Fibroblast of the aortic adventitia (primary cell): ENCODE measurements around a stretch of chr10.

GRCh38 chr10:82203775-82204269 is 328.8 kb downstream of the NRG3 start:
- CAGE, long polyA plus RNA, result no peak

- CAGE, long polyA plus RNA, result no peak
Measured at GRCh38 chr10:83539675-83540385, 599.5 kb upstream of the GHITM start.

GRCh38 chr10:84195928-84196596 is 1.7 kb downstream of the CDHR1 start:
- CAGE, long polyA plus RNA, result no peak

- CAGE, long polyA plus RNA, result no peak
Measured at GRCh38 chr10:84200926-84201619, 6.7 kb downstream of the CDHR1 start.

DNA sequence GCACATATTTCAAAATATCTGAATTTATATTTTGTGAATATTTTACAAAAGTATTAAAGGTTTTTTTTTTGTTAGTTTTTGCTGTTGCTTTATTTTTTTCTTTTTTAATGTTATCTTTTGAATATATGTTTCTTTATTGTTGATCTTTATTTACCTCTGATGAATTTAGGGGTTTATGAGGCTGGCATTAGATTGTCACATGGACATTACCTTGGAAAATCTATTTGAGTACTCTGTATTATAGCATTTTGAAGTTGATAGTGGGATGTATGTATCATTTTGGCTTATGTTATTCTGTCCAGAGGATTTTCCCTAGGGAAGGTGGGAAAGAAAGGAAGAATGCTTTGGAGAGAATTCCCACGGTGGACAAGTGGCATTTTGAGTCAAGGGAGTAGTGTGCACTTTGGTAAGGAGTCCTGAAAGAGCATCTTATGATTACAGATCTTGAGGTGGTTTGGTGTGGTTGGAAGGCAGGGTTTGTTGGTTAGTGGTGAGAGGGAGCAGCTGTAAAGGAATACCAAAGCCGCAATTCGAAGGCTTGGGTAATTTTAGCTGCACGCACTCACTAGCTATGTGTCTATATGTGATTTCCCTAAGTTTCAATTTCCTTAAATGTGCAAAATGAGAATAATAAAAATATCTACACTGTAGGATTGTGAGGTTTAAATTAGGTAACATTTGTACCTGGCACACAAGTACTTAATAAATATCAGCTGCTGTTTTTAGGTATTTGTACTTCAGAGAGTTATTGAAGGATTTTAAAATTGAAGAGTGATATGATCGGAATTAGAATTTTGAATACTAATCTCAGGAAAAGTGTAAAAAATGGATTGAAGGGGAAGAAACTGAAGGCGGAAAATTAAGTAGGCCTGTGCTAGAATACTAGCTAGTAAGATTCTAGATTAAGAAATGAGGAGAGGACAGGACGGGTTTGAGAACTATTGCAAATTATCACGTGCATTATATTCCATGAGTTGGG is 16.2 kb downstream of the CCSER2 start:
- CAGE, long polyA plus RNA, result no peak

DNA sequence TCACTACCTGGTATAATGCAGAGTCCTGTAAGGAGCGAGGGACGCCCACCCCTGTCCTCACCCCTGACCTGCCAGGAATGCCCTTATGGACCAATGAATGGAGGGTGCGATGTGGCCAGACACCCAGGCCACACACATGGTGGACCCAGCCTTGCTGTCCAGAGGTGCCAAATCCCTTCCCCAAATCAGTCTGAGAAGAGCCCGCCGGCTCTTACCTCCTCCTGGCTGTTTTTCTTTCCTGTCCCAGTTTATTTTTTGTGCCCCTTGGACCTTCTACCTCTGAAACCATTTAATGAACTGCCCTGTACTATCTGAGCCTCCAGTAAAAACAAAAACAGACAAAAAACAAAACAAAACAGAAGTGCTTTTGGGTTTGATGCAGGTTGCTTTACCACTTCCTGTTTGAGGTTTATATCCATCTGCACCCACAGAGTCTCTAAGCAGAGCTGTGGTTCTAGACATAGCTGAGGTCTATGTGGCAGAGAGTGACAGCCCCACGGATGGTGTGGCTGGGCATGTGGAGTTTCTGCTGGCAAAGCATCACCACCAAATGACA is 754.4 kb downstream of the GRID1 start:
- CAGE, long polyA plus RNA, result no peak

DNA sequence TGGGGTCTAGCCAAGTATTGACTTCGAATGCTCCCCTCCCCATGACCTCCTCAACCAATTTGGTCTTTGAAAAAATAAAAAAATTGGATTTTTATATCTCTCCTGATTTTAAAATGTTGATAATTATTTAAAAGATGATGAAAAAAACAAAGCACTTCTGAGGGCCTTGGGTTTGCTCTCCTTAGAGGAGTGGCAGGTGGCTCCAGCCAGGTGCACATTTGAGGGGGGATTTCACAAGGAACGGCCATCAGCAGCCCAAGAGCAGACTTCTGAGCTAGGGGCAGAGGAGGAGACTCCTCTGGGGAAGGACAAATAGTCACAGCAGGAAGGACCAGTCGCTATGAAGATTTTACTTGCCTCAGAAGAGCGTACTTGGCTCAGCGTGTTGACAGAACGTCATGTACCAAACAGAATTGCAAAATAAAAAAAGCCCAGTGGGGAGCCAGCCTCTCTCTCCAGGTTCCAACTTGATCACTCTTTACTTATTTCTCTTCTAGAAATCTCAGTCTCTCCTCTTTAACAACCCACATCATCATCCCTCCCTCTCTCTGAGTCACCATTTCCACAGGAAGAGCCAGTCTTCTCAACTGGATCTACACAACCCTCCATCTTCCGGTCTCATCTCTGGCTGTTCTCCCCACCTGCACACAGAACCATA is 718.5 kb downstream of the GRID1 start:
- CAGE, long polyA plus RNA, result no peak

- CAGE, long polyA plus RNA, result no peak
Measured at GRCh38 chr10:86411156-86411859, 44.7 kb upstream of the GRID1 start.

DNA sequence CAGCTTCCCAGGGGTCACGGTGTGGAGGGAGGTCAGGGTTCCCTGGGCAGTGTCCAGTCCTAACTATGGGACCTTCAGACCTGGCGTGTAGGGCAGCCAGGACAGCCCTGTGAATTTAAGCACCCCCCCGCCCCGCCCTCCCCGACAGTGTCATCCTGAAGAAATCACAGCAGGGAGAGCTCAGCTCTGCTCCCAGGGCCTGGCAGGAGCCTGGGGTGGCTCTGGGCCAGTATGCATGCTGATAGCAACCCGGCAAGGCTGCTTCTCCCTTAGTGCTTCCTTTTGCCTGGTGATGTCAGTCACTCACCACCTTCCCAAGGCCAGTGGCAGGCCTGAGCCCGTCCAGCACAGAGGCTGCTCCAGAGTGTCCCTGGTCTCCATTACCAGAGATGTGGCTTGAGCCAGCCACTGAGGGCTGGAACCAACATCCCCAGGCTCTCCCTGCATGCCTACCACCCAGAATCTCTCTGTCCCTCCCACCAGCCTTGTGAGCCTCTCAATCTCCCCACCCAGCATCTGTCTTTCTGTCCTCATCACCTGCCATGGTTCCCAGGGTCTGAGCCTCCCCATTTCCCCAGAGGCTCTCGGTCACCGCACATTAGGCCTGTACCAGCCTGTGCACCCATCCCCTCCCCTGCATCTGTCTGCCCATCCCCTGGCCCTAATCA is 6.6 kb upstream of the LDB3 start:
- CAGE, long polyA plus RNA, result no peak

DNA sequence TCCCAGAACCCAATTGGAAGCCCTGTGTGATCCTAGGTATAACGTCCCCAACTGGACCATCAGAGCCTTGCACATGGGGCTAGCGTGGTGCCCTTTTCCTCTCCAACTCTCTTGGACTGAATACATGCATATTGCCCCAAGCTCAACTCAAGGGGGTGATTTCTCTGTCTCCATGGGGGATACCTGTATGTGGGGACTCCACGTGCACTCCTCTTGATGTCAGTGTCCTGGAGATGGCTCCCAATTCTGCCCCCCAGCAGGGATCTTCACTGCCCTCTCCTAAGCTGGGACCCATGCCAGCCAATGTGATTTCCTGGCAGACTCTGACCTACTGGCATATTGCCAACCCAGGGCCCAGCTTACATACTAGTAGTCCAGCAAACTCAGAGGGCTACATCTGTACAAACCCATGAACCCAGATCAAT is 26.3 kb upstream of the BMPR1A start:
- CAGE, long polyA plus RNA, result no peak

- CAGE, long polyA plus RNA, result no peak
Measured at GRCh38 chr10:86733153-86733888, 23.1 kb upstream of the BMPR1A start.

- CAGE, long polyA plus RNA, result no peak
Measured at GRCh38 chr10:86862068-86862837, 95.2 kb downstream of the MMRN2 start.

- CAGE, long polyA plus RNA, result no peak
Measured at GRCh38 chr10:86942247-86943024, 15.0 kb downstream of the MMRN2 start.

- CAGE, long polyA plus RNA, result no peak
Measured at GRCh38 chr10:86960119-86960891, 1.9 kb downstream of the SNCG start.

DNA sequence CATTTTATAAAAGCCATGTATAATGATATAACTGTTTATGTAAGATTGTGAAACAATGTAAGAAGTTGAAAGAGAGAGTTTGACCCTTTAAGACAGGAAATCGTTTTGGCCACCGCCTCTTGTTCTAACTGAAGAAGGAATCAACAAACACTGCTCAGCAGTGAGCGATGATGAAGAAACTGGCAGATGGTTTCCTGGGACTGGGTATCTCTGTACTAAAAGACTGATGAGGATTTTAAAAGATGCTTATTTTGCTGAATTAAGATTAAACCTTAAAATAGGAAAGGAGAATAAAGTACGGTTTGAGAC is 27.6 kb downstream of the MINPP1 start:
- CAGE, long polyA plus RNA, result no peak

- CAGE, long polyA plus RNA, result no peak
Measured at GRCh38 chr10:87626227-87626660, 33.4 kb upstream of the PAPSS2 start.

- CAGE, long polyA plus RNA, result no peak
Measured at GRCh38 chr10:87656981-87657751, 2.5 kb upstream of the PAPSS2 start.

- CAGE, long polyA plus RNA, result no peak
Measured at GRCh38 chr10:87660085-87660758, 544 bp downstream of the PAPSS2 start.

DNA sequence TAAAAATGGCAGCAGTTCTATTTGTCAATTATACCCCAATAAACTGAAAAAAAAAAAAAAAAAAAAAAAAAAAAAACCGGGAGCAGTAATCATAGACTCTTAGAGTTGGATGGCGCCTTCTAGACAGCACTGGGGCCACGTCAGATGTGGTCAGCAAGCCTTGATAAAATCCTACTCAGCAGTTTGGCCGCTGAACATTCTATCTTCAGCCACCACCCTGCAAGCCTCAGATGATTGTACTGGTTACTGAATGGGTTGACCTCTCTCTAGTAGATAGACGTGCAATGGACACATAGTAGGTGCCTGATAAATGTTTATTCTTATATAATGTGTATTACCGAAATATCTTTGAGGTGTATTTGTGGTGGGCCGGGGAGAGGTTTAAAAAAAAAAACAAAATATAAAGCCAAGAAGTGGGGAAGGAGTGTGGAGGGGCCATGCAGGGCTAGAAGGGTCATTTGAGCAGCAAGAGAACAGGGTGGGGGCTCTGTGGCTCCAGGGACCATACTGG is 1.1 kb downstream of the PAPSS2 start:
- CAGE, long polyA plus RNA, result no peak

GRCh38 chr10:87664094-87664293 is 4.3 kb downstream of the PAPSS2 start:
- CAGE, long polyA plus RNA, result no peak